Fibroblast of villous mesenchyme (primary cell): Measurements from ENCODE around the gene HPD.

- CAGE, long polyA plus RNA: no peak
Measured at GRCh38 chr12:121516832-121517102, 64.1 kb downstream of the KDM2B start.

- CAGE, long polyA plus RNA: no peak
Measured at GRCh38 chr12:121575897-121576711, 4.7 kb downstream of the KDM2B start.

DNA sequence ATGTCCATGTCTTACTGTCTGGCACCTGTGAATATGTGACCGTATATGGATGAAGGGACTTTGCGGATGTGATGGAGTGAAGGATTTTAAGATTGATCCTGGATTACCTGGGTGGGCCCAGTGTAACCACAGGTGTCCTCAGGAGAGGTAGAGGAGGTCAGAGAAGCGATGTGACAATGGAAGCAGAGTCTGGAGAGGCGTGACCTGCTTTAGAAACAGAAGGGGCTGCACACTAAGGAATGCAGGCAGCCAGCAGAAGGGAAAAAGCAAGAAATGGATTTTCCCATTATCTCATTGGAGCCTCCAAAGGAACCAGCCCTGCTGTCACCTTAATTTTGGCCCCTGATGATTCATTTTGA, 27.8 kb upstream of the KDM2B start:
- CAGE, long polyA plus RNA: no peak

DNA sequence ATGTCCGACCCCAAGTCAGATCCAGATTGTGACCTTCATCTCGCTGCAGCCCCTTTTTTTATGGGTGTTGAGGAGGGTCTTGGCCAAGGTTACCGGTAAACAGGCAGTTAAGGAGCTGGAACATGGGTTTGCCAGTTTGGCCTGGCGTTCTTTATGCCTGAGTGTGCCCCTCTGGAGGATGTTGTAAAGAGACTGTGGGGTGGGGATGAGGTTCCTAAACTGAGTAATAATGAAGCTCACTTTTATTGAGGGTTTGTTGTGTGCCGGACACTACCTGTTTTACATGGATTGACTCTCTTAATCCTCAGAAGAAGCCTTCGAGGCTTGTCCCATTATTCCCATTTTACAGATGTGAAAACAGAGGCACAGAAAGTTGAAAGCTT, 31.3 kb downstream of the MORN3 start:
- CAGE, long polyA plus RNA: no peak

DNA sequence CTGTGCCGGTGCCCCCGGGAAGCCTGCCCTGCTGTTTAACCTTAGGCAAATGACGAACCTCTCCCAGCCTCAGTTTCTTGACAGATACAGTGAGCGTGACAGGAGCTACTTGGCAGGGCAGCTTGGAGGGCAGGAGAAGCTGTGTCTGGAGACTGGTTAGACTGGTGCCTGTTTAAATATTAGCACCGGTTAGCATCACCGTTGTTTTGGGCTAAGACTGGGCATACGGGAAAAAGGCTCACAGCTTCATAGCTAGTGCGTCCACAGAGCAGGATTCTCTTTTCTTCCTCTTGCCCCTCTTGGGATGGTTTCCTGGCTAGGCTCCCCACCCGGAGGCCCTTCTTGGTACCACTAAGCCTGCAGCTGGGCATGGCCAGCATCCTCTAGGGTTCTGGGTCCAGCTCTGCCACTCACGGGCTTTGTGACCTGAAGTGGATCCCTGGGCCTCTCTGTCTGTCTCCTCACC, 38.6 kb downstream of the RHOF start:
- CAGE, long polyA plus RNA: no peak

DNA sequence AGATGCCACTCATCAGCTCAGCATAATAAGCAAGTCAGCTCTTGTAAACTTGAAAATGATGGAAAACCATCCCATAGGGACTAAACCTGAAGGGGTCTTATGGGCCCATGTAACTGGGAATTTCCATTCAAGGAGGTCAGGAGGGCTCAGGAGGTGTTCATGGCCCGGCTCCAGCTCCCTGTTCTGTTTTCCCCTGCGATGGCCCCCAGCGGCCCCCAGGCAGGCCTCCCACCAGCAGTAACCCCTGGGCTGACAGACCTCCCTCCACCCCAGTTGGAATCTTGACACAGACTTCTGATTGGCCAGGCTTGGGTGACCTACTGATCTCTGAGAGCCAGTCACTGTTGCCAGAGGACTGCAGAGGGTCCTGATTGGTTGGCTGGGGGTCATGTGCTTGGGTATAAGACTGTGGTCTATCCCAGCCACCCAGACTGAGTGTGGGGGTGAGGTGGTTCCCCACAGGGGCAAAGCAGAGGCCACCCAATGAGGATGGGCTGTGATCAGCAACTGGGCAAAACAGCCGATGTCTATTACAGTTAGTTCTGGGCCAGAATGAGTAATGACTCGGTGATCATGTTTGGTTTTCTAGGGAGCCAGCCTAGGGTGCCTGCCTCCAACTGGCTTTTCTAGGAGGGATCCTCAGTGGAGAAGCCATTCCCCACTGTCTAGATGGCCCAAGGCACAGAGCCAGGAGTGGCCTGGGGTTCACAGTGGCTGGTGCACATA, 27.1 kb downstream of the RHOF start:
- CAGE, long polyA plus RNA: no peak

DNA sequence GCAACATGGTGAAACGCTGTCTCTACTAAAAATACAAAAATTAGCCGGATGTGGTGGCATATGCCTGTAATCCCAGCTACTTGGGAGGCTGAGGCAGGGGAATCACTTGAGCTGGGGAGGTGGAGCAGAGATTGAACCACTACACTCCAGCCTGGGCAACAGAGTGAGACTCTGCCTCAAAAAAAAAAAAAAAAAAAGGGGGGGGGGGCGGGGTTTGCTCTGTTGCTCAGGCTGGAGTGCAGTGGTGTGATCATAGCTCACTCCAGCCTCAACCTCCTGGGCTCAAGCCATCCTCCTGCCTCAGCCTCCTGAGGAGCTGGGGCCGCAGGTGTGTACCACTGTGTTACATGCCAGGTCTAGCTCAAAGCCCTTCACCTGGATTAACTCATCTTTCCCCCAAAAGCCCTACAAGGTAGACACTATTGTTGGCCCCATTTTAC, 5.8 kb downstream of the RHOF start:
- CAGE, long polyA plus RNA: no peak

GRCh38 chr12:121816247-121816683, 12.5 kb downstream of the SETD1B start:
- CAGE, long polyA plus RNA: no peak

- CAGE, long polyA plus RNA: no peak
Measured at GRCh38 chr12:121816879-121818090, 13.5 kb downstream of the SETD1B start.

DNA sequence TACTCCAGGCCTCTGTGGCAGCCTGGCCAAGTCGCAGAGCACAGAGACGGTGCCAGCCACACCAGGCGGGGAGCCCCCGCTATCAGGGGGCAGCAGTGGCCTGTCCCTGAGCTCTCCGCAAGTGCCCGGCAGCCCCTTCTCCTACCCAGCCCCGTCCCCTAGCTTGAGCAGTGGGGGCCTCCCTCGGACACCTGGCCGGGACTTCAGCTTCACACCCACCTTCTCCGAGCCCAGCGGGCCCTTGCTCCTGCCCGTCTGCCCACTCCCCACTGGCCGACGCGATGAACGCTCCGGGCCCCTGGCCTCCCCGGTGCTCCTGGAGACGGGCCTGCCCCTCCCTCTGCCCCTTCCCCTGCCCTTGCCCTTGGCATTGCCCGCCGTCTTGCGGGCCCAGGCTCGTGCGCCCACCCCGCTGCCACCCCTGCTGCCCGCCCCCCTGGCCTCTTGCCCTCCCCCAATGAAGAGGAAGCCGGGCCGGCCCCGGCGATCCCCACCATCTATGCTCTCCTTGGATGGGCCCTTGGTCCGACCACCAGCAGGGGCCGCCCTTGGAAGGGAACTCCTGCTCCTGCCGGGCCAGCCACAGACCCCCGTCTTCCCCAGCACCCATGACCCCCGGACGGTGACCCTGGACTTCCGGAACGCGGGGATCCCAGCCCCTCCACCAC, 19.0 kb downstream of the SETD1B start:
- CAGE, long polyA plus RNA: no peak

- CAGE, long polyA plus RNA: no peak
Measured at GRCh38 chr12:121823333-121824492, 19.9 kb downstream of the SETD1B start.

DNA sequence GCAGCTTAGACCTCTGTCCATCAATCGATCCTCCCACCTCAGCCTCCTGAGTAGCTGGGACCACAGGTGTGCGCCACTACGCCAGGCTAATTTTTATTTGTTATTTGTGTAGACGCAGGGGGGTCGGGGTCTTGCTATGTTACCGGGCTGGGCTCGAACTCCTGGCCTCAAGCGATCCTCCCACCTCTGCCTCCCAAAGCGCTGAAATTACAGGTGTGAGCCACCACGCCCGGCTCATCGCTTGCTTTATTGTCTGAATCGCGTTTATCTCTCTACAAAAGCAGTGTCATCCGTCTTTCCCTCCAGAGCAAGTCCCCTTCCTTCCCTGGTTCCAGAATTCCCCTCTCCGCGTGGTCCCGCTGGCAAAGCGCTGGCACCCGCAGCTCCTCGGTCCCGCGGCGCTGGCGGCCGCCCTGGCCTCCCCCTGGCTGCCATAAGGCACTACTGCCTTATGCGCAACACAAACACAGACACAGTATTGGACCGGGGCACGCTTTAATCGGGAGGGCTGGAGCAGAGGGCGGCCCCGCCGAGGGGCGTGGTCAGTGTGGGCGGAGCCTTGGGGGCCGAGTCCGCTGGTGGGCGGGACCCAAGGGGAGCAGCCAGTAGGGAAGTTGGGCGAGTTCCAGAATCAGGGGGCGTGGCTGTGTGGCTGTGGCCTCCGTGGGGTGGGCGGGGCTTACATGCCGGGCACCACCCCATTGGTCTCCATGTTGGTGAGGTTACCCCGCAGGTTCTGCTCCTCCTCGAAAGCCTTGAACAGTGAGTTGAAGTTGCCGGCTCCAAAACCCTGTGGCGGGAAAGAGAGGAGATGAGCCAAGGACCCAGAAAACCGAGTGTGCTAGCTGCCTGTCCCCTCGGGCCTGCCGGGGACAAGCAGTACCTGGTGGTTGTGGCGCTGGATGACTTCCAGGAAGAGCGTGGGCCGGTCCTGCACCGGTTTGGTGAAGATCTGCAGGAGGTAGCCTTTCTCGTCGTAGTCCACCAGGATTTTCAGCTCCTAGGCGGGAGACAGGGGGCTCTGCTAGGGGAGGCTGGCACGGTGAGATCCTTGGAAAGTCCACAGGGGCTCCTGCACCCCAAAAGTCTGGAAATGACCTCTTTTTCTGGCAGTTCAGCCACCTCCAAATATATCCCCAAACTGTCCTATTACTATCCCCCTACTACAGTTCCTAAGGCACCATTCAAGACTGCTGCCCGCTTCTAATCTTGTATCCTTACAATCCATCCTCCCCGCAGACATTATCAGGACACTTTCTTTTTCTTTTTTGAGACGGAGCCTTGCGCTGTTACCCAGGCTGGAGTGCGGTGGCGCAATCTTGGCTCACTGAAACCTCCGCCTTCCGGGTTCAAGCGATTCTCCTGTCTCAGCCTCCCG, 19.1 kb downstream of the HPD start:
- CAGE, long polyA plus RNA: no peak

GRCh38 chr12:121858763-121859834, at the start of gene HPD:
HPD (minus strand) TSS chr12:121858859.
- CAGE, long polyA plus RNA: no peak

DNA sequence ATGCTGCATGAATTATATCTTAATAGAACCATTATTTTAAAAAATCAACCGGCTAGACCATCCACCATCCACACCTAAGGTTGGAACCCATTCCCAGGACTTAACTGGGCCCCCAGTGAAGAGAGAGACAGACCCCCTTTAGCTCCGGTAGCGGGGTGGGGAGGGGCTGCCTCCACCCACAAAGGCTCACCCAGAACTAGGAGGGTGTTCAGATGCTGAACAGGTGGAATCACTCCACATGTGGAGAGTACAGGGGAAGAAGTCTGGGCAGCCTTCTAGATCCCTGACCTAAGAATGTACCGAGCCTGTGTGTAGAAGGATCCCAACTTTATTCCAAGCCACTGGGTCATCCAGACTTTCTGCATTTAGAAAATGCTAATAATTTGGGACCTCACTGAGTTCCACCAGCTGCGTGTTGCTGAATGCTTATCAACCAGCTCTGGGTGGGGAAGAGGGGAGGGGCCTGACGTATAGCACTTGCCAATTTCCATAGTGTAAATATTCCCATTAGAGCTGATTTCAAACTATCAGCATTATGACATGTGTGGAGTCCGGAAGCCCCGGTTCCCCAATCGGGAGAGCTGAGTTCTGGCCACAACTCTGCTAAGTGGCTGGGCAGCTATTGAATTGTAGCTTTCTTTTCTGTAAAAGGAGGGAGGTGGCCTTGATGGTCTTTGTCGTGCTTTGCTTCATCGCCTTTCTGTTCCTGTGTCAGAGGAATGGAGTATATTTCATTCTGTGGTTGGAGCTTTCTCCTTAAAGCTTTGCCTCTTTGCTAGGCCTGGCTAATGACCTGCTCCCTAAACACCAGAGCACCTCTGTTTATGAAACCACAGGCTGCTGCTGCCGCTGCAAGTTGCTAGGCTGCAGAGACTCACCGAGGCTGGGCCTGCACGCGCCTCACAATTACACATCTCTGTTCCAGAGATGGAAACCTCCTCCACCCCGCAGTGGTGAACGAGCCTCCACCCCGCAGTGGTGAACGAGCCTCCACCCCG, 7.9 kb upstream of the BCL7A start:
- CAGE, long polyA plus RNA: no peak

- CAGE, long polyA plus RNA: no peak
Measured at GRCh38 chr12:122064744-122065777, 13.5 kb upstream of the MLXIP start.

- CAGE, long polyA plus RNA: no peak
Measured at GRCh38 chr12:122077011-122077625, 1.4 kb upstream of the MLXIP start.

- CAGE, long polyA plus RNA: no peak
Measured at GRCh38 chr12:122097461-122097900, 18.9 kb downstream of the MLXIP start.

- CAGE, long polyA plus RNA: no peak
Measured at GRCh38 chr12:122146546-122147138, 27.4 kb downstream of the IL31 start.

DNA sequence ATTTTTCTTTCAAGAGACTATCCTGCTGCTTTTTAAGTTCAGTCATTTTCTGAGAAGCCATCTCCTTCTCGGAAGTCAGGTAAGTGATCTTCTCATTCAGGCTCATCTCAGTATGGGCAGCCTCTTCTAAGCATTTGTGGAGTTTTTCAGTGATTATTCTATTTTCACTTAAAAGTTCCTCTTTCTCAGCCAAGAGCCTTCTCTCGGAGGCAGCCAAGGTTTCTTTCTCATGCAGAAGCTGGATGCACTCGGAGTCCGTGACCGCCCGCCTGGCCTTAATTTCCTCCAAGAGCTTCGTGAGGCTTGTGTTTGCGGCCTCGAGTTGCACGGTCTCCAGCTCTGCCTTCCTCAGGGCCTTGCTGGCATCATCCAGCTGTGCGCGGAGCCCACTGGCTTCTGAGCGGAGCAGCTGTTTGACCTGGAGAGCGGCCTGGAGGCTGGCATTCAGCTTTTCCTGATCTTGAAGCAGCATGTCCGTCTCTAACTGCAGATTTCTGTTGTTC, 56.9 kb upstream of the VPS33A start:
- CAGE, long polyA plus RNA: no peak

DNA sequence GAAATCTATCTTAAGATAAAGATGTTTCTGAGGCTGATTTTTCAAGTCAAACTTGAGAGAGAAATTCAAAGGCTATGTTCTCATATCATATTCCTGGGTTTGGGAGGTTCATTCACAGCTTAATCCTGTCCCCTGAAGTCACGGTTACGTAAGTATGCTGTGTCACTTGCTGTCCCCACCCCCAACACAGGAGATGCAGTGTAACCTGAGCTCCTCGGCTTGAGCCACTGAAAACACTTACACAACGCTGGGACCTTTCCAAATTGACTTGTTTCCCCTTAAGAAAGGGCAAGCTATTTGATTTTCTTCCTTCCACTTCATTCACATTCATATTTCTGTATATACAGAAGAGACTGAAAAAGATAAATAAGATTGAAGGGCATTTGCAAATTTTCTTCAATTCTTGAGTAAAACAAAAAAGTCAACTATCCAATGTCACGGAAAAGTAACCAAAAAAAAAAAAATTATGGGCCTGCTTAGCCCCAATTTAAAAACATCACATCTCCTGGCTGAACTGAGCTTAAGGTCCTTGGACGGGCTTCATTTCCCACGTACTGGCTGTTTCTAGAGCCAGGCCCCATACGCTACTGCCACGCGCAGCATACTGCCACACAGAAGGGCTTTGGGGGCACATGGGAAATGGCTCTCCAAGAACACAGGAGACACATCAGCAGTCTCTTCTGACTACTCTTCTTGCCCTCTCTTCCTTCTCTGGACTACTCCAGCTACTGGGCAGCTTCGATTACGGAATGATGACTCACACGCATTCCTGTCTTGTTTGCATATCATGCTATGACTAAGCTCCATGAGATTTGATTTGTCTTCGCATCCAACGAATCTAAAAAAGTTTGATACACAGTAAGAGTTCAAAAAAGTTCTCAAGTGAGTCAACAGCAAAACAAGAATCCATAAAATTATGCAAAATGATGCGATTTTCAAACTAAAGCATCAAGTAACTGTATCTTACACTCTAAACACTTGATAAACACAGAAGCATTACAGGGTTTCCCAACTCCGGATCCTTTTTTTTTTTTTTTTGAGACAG, 22.3 kb downstream of the CLIP1 start:
- CAGE, long polyA plus RNA: no peak